Fibroblast of the aortic adventitia (primary cell): ENCODE measurements around the genes TTC5, CCNB1IP1, KLHL33 and TPPP2.

DNA sequence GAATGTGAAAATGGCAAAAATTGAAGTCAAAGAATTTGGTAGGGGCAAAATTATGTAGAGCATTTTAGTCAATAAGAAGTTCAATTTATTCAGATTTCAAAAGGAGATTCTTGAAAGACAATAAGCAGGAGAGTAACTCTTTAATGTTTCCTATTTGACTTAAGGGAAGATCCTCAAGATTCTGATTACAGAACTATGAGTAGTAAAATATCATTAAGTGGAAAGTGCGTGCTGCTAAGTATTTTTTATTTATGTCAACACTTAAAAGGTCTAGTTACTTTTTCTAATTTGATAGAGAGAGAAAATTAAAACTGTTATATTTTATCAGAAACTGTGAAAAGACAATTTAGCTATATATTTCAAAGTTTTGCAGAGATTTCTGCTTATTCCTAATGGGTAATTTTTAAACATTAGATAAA lies 6.6 kb downstream of the OR4N5 start:
- CAGE, long polyA plus RNA, result no peak

- CAGE, long polyA plus RNA, result no peak
These were observed at the start of gene TTC5 for GRCh38 chr14:20305318-20306288. TSS of gene TTC5 (minus strand) at chr14:20305951.

DNA sequence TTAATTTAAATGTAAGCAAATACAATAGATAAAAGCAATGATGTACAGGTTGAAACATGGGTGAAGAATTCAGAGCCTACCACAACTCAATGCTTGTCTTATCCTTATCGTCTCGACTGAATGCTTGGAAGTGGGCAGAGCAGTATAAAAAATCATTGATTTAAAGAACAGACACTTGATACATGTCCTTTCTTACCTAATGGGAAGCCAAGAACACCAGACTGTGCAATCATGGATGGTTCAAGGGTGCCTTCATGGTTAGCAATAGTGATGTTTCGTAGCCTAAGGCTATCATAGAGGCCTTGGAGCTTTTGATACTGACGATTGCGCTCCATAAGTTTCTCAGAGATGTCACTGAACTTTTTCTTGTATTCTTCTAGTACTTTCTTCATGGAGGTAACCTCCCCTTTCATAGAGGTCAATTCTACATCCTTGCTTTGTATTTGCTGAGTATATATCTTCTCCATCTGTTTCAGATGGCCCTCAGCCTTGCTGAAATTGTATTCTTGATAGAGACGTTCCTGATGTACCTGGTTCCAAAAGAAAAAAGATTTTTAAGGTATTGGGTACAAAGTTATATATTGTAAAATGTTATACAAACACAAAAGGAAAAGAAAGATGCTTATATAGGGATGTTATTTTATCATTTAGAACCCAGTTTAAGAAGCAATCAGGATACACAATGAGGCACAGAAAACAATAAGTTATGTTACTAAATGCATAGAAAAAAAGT lies 7.7 kb upstream of the TTC5 start:
- CAGE, long polyA plus RNA, result no peak

- CAGE, long polyA plus RNA, result no peak
These were observed at the start of gene CCNB1IP1 for GRCh38 chr14:20332704-20333657. TSS of gene CCNB1IP1 (minus strand) at chr14:20333279.

DNA sequence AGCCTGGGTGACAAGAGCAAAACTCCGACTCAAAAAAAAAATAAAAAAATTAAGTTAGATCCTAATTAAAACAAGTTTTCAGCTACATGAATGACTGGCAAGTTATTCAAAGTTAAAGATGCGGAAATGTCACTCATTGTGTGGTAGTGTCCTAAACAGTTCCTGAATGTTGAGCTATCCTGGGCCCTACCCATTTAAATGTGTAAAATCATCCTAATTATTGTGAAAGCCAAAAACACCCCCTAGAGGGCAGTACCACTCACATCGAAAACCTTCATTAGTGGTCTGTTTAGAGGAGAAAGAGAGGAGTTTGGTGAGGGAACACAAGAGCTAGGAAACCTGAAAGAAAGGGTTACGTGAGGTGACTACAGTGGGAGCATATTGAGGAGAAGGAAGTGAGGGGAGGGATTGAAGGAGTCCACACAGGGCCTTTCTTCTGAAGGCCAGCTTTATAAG lies 2.4 kb upstream of the TEP1 start:
- CAGE, long polyA plus RNA, result no peak

DNA sequence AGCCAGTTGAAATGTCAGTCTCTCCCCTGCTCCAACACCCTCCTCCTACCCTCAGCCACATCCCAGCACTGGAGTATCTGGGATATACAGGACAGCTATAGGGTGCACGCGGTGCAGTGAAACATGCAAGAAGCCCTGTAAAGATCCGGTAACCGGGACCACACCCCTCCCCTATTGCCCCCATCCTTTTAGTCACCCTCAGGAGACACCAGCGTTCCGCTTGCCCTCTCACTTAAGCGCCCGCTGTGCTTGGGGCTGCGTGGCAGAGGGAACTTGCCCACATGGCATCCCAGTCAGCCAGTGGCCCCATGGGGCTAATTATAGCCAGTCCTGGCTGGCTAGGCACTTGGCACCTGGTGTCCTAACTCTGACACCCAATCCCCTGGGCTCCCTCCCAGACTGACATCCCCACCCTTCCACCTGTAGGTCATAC lies at the start of gene KLHL33:
Gene KLHL33, minus strand, starts transcription at position 264 of the 433 bp plus-strand sequence.
- CAGE, long polyA plus RNA, result no peak

GRCh38 chr14:20456433-20457141 lies 1.6 kb downstream of the APEX1 start:
- CAGE, long polyA plus RNA, result no peak

DNA sequence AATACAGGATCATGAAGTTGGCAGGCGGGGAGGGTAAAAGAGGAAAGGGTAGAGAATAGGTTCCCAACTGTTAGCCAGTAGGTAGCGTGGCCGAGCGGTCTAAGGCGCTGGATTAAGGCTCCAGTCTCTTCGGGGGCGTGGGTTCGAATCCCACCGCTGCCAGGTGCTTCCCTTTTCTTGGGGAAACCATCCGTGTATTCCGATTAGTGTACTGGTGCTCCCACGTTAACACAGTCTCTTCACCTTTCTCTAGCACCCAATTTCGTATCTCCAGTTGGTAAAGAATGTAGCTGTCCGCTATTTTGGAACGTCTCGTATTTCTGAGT lies 18.8 kb upstream of the RNASE12 start:
- CAGE, long polyA plus RNA, result no peak

DNA sequence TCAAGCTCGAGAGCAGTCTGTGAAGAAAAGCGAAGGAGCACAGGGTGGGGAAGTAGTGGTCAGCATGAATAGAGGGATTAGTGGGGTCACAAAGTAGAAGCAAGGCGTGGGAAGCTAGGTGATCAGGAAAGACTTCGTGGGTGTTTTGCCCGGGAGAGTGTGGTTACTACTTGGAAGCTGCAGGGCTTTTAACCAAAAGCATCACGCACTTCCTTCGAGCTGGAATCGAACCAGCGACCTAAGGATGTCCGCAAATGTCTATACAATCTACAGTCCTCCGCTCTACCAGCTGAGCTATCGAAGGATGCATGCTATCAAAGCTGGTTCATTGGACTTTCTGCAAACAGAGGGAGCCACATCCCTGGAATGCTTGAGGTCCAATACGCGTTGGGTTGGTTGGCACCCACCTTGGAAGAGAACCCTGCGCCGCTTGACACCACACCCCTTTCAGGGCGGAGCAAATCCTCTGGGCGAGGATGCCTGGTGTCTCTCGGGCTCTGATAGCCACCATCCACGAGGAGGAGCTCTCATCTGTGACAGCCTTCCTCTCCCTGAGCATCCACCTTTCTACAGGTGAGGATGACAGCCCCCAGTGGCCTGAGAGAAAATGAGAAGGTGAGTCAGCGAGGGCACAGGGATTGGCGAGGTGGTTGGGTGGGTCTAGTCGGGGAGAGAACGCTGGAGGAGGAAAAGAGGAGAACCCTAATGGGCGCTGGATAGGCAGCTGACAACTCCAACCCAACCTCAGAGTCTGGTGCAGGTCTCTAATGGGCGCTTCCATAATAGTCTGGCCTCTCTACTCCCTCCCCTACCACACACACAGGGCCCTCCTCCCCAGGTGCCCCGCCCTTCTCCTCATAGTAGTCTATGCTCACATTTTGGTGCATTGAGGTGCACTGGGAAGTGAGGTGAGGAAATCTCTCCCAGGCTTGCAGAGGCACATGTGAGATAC lies 16.0 kb upstream of the OR6S1 start:
- CAGE, long polyA plus RNA, result no peak

DNA sequence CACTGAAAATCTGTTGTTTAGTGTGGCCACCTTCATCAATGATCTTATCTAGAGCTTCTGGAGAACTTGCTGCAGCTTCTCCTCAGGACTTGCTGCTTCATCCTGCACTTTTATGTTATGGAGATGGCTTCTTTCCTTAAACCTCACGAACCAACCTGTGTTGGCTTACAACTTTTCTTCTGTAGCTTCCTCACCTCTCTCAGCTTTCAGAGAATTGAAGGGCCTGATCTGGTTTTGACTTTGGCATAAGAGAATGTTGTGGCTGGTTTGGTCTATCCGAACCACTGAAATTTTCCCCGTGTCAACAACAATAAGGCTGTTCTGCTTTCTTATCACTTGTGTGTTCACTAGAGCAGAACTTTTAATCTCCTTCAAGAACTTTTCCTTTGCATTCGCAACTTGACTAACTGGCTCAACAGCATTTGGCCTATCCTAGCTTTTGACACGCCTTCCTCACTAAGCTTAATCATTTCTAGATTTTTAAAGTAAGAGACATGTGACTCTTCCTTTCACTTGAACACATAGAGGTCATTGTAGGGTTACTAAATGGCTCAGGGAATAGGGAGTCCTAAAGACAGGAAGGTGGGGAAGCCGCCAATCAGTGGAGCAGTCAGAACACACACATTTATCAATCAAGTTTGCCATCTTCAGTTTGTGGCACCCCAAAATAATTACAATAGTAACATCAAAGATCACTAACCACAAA lies 25.9 kb upstream of the EDDM3A start:
- CAGE, long polyA plus RNA, result no peak

- CAGE, long polyA plus RNA, result no peak
These were observed 12.6 kb upstream of the EDDM3A start for GRCh38 chr14:20732976-20733586.

GRCh38 chr14:21030062-21030506 lies at the start of gene TPPP2:
TSS of gene TPPP2 (plus strand) at chr14:21030217.
- CAGE, long polyA plus RNA, result no peak

DNA sequence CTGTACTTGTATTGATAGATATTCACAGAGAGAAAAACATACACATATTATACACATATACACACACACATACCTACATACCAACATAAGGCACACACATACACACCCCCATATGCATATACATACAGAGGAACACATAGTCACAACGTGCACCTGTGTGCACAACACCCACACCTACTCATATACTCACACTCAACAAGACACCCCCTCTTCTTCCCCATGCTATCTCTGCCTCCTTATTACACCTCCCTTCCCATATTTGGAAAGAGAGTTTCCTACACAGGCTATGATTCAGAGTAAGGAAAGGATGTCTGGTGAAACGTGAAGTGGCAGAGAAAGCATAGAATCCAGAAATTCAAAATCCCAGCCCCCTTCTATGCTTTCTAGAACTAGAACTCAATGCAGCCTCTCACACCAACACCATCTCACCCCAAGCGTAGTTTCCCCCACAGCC lies 2.3 kb downstream of the RNASE8 start:
- CAGE, long polyA plus RNA, result no peak

GRCh38 chr14:21077969-21078495 lies 7.9 kb downstream of the ARHGEF40 start:
- CAGE, long polyA plus RNA, result no peak

DNA sequence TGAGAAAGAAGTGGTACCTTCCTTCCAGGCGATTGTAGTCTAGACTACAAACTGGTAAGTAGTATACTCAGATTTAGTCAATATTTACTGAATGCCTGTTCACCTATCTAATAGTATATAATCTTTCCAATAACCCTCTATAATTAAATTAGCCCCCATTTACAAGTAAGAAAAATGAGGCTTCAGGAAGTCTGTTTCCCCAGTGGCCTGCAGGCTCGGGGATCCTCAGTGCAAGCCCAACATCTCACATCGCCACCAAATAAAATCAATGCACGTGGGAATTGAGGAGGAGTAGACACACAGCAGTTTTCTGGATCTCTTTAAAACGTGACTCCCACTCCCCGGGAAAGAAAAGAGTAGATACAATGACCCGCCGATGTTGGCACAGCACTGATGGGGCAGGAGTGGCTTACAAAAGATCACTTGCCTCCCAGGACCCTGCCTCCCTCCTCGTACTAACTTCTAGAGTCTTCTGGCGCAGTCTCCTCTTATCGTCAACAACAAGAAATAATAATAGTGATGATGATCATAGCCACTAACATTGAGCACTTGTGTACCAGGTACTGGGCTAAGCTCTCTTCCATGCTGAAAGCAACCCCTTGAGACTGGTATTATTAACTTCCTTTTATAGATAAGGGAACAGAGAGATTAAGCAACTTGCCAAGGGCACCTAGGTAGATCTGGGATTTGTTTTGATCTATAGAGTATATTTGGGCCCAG lies 850 bp upstream of the ZNF219 start:
- CAGE, long polyA plus RNA, result no peak

DNA sequence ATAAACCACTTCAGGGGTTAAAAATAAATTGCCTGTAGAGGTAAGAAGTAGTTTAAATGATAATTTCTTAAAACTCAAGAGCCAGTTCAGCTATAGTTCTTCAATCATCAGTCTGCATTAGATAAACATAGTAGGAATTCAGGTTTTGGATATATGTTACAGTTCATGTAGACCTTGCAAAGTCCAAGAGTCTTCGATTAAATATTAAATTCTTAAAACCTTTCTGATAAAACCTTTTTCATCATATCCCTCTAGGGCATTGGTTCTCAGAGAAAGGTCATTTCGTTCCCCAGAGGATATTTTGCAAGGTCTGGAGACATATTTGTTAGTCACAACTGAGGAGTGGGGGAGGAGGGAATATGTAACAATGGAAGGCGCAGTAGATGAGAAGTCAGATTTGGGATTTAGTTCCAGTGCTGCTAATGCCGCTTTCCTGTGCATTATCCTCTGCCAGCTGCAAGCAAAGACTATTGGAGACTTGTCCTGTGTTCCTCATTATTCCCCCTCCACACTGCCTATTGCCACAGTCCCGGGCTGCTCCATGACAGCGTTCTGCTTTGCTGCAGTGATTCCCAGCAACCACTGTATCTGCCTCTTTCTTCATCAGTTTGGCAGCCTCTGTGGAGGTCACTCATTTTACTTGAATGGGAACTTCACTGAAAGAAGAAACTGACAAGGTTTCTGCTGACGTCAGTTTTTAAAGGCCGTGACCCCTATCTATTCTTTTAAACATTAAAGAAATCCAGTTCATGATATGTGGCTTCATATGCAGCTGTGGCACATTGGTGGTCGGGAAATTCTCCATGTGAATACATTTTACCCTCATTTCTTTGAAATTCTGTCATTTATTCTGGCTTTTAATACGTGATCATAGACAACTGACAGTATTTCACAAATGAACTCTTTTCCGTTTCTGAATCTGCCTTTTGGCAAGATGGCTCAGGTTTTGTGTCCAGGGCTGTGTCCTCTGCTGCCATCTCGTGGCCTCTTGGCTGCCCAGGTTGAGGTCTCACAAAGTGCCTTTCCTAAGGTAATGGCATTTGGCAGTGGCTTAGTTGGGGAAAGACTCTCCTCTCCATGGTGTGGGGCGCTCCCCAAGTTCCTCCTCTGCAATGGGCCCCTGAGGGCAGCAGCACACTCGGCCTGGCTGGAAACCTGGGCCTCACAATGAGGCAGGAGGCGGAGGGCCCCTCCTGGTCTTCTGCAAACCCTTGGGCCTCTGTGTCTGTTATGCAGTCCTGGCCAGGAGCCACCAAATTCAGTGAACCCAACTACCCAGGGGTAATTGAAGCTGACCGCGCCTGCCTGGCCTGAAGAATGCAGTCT lies 5.7 kb downstream of the TMEM253 start:
- CAGE, long polyA plus RNA, result no peak

DNA sequence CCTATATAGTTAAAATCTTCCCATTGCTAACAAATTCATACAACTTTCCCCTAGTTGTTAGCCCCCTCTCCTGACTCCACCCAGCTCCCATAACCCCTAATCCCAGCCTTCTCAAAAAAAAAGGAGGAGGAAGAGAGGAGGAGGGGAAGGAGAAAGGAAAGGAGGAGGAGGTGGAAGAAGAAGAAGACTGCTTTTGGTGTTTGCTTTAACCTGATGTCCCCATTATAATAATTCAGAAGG lies 6.9 kb downstream of the TMEM253 start:
- CAGE, long polyA plus RNA, result no peak

GRCh38 chr14:21208797-21209236 lies 53.0 kb upstream of the OR5AU1 start:
- CAGE, long polyA plus RNA, result no peak

DNA sequence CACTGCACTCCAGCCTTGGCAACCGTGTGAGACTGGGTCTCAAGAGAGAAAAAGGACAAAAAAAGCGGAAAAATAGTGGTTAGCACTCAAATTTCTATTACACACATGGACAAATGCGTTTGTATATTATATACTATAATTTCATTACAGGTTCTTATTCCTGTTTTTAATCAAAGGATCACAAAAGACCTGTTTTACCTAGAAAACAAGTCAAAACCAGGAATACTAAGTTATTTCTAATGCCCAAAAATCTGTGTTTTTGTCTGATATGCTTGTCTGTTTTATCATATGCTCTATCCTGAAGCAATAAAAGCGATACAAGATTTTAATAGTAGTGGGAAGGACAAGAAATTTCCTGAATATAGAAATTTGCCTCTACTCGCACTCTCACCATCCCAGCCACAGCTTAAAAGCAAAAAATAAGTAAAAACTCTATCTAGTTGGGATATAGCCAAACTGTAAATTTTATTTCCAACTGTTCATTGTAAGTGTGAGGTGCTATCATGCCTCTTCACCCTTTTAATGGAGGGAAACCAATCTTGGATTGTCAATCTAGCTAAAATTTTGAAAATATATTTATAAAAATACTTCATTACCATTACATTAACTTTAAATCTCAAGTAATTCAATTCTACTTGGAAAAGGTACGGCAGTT lies 29.3 kb downstream of the HNRNPC start:
- CAGE, long polyA plus RNA, result no peak

- CAGE, long polyA plus RNA, result no peak
These were observed 32.5 kb downstream of the SUPT16H start for GRCh38 chr14:21351181-21351891.